Bronchus fibroblast of lung (primary cell): ENCODE measurements around the genes OR4F29, KLHL17, HES4 and PUSL1.

DNA sequence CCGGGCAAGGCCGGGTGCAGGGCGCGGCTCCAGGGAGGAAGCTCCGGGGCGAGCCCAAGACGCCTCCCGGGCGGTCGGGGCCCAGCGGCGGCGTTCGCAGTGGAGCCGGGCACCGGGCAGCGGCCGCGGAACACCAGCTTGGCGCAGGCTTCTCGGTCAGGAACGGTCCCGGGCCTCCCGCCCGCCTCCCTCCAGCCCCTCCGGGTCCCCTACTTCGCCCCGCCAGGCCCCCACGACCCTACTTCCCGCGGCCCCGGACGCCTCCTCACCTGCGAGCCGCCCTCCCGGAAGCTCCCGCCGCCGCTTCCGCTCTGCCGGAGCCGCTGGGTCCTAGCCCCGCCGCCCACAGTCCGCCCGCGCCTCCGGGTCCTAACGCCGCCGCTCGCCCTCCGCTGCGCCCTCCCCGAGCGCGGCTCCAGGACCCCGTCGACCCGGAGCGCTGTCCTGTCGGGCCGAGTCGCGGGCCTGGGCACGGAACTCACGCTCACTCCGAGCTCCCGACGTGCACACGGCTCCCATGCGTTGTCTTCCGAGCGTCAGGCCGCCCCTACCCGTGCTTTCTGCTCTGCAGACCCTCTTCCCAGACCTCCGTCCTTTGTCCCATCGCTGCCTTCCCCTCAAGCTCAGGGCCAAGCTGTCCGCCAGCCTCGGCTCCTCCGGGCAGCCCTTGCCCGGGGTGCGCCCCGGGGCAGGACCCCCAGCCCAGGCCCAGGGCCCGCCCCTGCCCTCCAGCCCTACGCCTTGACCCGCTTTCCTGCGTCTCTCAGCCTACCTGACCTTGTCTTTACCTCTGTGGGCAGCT lies 134.6 kb downstream of the OR4F5 start:
- RAMPAGE, long total RNA = no peak

- RAMPAGE, long total RNA = no peak
Observed at GRCh38 chr1:451528-451915, at the start of gene OR4F29. TSS of gene OR4F29 (minus strand) at chr1:451678.

DNA sequence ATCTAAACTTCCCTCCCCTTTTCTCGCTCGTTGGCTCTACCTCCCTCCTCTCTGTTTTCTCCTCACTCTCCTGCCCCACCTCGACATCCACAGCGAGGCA lies 97.1 kb upstream of the SAMD11 start:
- RAMPAGE, long total RNA = no peak

DNA sequence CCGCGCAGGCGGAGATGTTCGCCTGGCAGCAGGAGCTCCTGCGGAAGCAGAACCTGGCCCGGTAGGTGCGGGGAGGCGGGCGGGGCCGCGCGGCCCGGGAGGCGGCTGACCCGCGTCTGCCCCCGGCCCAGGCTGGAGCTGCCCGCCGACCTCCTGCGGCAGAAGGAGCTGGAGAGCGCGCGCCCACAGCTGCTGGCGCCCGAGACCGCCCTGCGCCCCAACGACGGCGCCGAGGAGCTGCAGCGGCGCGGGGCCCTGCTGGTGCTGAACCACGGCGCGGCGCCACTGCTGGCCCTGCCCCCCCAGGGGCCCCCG lies 16.7 kb downstream of the NOC2L start:
- RAMPAGE, long total RNA = no peak

DNA sequence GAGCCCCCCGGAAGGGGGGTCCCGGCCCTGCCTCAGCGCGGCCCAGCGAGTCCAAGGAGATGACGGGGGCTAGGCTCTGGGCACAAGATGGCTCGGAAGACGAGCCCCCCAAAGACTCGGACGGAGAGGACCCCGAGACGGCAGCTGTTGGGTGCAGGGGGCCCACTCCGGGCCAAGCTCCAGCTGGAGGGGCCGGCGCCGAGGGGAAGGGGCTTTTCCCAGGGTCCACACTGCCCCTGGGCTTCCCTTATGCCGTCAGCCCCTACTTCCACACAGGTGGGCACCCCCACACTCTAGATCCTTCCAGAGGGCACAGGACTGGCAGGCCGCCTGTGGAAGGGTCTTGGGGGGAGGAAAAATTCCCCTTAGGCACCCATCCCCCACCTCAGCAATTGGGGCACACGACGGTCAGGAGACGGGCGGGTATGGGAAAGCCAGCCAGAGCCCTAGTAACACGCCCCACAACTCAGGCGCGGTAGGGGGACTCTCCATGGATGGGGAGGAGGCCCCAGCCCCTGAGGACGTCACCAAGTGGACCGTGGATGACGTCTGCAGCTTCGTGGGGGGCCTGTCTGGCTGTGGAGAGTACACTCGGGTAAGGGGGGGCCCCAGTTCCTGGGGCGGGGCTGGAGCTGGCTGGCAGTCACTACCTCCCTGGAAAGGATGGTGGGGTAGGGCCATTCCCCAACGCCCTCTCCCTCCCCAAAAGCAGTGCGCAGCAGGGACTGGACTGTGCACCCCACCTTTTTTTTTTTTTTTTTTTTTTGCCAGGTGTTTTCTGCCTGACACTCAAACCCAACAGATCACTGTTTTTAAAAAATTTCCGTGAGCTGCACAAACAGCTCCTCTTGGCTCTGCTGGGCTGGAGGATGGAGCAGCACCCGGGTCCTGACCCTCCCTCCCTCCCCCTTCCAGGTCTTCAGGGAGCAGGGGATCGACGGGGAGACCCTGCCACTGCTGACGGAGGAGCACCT lies 16.0 kb downstream of the NOC2L start:
- RAMPAGE, long total RNA = no peak

GRCh38 chr1:959694-960271 lies 601 bp upstream of the KLHL17 start:
- RAMPAGE, long total RNA = no peak

DNA sequence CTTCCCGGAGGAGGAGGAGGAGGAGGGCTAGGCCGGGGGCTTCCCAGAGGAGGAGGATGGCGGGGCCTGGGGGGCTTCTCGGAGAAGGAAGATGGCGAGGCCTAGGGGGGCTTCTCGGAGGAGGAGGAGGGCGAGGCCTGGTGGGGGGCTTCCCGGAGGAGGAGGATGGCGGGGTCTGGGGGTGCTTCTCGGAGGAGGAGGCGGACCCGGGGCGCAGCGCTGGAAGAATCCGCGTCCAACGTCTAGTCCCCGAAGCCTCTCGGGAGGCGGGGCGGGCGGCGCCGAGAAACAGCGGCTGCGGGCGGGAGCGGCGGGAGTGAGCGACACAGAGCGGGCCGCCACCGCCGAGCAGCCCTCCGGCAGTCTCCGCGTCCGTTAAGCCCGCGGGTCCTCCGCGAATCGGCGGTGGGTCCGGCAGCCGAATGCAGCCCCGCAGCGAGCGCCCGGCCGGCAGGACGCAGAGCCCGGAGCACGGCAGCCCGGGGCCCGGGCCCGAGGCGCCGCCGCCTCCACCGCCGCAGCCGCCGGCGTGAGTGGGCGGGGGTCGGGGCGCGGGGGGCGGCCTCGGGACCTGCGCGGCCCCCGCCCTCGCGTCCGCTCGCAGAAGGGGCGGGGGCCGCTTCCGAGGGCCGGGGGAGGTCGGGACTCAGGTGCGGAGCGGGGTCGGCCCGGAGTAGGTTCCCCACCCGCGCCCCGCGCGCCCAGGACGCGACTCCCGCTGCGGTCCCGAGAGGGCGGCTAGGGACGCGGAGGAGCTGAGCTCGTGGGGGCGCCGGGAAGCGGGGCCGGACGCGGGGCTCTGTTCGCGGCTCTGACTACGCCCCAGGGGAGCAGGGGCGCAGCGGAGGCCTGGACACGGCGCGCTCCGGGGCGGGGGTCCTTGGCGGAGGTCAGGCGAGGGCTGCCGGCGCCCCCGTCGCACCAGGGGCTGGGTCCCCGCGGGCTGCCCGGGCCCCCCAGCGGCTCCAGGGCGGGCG lies at the start of gene KLHL17:
Gene KLHL17, plus strand, starts transcription at position 313 of the 977 bp plus-strand sequence.
- RAMPAGE, long total RNA = no peak

- RAMPAGE, long total RNA = no peak
Observed at GRCh38 chr1:999916-1000431, at the start of gene HES4. TSS of gene HES4 (minus strand) at chr1:1000097.

GRCh38 chr1:1025126-1025692 lies 5.3 kb downstream of the AGRN start:
- RAMPAGE, long total RNA = no peak

- RAMPAGE, long total RNA = no peak
Observed at GRCh38 chr1:1092945-1093838, 19.1 kb upstream of the RNF223 start.

DNA sequence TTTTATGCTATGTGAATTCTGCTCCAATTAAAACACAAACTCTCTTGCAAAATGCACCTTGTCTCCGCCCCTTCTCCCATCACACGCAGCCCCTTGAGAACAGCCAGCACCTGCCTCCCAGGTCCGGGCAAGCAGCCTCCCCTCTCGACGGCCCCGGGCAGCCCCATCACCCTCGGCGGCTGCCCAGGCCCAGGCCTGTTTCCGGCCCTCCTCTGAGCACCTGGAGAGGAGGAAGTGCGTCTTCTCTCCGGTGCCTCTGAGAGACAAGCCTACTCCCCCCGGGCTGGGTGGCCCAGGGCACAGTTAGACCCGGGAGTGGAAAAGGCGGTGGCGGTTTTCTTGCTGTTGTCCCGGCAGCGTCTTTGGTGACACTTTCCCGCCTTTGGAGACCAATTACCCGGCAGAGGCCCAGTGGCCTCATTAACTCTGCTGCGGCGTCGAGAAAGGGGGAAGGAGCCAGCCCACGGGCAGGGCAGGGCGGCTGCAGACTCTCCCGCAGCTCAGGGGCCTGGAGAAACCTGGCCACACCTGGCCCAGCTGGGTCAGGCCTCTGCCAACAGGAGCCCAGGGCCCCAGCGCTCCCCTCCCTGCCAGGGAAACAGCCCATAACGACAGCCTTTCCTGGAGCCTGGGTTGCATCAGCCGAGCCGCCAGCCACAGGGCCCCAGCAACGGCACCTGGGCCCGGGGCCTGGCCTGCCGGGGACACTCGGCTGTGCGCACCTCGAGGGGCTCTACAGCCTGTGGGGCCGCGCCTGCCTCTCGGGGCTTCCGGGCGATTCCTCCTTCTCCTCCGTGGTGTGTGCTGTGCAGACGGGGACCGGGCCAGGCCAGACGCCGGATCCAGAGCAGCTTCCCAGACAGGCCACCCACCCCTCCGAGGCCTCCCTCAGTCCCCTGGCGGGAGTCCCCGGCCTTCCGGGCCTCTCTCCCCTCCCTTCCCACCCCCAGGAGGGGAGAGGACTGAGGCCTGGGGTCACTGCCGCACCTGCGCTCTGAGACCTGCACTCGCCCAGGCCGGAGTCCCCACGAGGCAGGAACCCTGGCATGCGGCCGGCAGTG lies 28.4 kb upstream of the C1orf159 start:
- RAMPAGE, long total RNA = no peak

DNA sequence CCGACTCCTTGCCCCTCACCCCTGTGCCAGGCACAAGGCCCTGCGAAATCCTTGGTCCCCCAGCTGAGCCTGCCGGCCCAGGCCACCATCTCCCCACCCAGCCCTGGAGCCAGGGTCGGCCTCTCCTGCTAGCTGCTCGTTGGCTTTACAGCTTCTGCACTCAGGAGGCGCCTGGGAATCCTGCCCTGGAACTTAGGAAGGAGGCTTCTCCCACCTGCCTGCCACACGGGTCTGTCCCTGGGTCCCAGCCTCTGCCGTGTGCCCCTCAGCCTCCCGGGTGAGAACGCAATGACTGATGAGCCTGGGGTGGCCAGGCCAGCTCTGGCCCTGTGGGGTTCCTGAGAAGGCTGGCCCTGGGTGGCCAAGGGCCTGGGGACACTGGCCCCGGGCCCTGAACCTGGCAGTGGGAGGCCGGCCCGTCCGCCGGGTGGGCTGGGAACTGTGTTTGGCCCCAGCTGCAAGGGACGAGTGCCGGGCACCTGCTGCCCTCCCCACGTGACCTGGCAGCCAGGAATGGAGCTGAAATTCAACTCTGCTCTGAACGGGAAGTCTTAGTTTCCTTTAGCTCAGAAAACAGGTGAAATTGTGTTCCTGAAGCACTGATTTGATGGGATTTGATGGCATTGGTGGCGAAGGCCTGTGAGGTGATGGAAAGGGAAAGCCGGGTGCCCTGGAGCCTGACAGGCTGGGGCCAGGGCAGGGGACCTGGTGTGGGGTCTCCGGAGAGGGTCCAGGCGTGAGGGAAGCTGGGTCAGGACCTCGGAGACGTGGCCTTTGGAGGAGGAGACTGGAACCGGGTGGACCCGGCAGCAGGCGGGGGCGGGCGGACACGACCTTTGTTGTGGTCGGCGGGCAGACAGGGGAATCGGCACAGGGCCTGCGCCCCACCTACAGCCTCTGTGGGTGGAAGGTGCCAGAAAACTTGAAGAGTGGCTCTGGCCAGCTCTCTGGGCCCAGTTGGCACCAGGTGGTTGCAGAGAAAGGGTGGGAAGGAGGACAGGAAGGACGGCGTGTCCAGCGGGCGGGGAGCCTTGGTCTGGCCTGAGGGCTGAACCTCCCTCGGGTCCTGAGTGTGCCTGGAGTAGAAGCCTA lies 8.1 kb upstream of the TTLL10 start:
- RAMPAGE, long total RNA = no peak

DNA sequence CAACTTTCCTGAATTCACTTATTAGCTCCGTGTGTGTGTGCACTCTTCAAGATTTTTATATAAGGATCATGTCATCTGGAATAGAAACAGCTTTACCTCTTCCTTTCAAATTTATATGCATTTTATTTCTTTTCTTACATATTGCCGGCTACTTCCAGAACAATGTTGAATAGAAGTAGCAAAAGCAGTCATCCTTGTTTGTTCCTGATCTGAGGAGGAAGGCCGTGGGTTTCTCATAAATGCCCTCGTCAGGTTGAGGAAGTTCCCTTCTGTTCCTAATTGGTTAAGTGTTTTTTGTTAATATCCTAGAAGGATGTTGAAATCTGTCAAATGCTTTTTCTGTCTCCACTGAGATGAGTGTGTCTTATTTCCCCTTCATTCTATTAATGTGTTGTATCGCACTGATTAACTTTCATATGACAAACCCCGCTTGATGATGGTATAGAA lies 15.4 kb downstream of the TTLL10 start:
- RAMPAGE, long total RNA = no peak

- RAMPAGE, long total RNA = no peak
Observed at GRCh38 chr1:1197488-1197834, 8.9 kb downstream of the TNFRSF18 start.

GRCh38 chr1:1233403-1233738 lies 1.3 kb downstream of the B3GALT6 start:
- RAMPAGE, long total RNA = no peak

GRCh38 chr1:1262476-1263245 lies 11.0 kb downstream of the UBE2J2 start:
- RAMPAGE, long total RNA = no peak

DNA sequence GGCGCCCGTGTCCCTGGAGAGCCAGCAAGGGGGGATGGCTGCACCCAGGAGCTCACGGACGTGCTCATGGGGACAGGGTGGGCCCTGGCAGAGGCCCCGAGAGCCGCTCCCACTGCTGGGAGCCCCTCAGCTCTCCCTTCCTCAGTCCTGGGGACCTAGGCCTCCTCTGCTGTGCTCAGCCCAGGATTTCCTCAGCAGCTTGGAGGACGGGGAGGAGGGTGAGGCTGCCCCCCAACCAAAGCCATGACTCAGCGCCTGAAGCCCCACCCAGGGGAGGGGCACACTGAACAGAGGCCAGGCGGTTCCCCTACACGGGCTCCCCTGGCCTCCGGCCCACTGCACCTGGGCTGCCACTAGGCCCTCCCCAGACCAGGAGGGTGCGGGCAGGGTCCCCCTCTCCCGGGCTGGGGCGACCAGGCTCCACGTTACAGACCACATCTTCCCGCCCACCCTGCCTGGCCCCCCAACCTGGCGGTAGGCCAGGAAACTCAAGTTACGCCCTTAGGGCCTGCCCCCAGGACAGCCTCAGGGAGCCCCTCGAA lies 2.2 kb downstream of the ACAP3 start:
- RAMPAGE, long total RNA = no peak

DNA sequence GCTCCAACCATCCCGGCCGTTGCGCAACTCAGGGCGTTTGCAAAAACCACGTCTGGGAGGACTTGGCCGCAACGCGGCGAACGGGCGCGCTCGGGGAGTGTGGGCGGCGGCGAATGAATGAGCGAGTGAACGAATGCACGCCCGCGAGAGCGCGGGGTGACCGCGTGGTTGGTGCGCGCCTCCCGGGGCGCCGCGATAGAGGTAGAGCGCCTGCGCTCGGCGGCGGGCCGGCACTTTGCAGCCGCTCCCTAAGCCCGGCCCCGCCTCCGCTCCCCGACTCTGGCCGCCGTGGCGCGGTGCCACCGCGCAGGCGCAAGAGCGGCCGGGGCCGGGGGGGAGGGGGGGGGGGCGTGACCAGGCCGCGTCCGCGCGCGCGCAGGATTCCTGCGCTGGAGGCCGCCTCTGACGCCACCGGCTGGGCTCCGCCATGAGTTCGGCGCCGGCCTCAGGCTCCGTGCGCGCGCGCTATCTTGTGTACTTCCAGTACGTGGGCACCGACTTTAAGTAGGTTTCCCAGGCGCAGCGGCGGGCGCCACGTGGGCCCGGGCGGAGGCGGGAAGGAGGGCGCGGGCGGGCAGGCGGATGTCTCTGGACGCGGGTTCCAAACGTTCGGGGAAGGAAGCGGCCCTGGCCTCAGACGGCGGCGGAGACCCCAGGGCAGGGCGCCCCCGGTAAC lies at the start of gene PUSL1:
Gene PUSL1, plus strand, starts transcription at position 381 of the 676 bp plus-strand sequence.
- RAMPAGE, long total RNA = no peak

GRCh38 chr1:1311185-1311715 lies 2.9 kb downstream of the PUSL1 start:
- RAMPAGE, long total RNA = no peak

DNA sequence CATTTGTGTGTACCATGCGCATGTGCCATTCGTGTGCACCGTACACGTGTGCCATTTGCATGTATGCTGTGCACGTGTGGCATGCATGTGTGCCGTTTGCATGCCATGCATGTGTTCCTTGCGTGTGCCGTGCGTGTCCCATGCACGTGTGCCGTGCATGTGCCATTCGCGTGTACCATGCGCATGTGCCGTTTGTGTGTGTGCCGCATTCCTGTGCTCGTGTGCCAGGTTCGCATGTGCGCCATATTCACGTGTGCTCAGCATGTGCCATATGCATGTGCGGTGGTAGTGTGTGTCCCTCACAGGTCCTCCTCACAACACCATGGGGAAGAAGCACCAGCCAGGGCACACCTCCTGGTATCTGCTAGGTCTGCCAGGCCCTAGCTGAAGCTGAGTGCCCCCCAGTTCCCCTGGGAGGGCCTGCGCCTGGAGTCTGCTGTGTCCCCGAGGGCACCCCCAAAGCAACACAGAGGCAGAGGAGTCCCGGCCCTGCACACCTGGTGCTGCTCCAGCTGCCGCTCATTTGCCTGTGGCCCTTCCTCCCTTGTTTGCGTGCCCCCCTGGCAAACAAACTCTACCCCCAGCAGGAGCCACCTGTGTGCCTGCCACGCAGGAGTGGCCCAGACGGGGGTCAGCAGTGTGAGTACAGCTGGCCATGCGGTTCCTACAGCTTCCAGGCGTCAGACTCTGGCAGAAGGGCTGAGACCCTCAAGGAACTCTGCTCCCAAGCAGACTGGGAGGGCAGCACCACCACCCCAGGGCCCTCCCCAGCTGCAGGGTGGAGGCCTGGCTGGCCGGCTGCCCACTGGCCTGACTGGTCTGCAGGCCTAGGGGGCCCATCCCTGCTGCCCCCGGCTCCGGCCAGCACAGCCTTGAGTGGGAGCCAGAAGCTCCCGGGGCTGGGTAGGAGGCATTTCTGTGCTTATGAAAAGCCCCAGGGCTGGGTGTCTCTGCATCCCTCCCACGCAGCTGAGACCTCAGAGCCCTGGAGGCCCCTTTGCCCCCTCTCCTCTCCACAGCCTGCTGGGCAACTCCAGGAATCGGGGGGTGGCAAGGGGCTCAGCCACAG lies 743 bp upstream of the TAS1R3 start:
- RAMPAGE, long total RNA = no peak